Neural progenitor cell (in vitro differentiated cells): Measurements from ENCODE around the gene FAM8A1.

- RAMPAGE, long total RNA: no peak
These were observed 2.2 kb downstream of the ATXN1 start for GRCh38 chr6:16758931-16759566.

GRCh38 chr6:16781264-16781707 lies 20.0 kb upstream of the ATXN1 start:
- RAMPAGE, long total RNA: no peak

- RAMPAGE, long total RNA: no peak
These were observed 72.7 kb downstream of the STMND1 start for GRCh38 chr6:17174591-17175004.

DNA sequence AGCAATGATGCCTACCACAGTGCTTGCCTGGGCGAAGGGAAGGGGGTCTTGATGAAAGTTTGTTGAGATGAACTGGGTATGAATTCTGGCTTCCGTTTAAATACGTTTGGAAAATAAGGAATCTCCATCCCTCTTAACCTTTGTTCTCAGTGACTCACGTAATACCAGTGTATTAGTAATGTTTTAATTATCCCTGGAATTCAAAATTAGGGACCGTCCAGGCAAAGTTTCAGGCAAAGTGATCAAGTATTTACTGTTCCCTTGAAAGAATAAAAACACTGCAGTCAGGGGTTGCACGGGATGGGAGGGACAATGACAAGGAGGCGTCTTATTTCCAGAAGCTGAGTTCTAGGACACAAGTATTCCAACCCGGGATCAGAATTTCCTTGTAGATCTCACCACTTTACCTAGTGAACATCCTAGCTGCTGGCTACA lies 2.5 kb upstream of the RBM24 start:
- RAMPAGE, long total RNA: no peak

DNA sequence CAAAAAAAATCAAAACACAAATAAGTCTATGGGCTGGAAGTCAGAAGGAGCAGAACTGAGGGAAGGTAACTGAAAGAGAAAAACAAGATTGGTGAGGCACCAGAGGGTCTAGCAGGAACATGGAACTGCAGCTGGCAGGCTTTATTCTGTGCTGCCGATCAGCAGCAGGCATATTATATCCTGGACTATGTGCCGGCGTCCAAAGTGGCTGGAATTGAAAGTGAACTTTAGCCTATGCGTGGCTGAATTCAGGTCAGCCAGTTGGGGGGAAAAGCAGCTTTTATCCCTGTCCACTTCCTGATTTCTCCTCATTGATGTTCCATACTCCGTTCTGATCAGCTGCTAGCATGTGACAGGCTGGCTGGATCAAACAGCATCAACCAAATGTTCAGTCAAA lies 98.9 kb downstream of the CAP2 start:
- RAMPAGE, long total RNA: no peak

DNA sequence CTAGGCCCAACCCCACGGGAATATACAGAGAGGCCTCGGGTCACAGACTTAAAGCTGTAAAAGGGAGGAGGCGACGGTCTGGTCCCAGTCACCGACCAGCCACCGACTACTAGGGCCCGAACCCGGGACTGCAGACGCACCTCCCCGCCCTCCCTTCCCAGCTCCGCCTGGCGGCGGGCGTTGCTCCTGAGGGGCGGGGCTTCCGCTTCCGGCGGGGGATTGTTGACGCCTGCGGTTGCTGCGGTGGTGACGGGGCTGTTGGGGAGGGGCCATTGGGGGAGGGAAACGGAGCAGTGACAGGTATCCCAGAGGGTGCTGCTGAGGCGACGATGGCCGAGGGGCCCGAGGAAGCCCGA lies at the start of gene FAM8A1:
TSS of gene FAM8A1 (plus strand) at position 222 of the 356 bp plus-strand sequence.
- RAMPAGE, long total RNA: no peak

GRCh38 chr6:17724961-17725395 lies 18.3 kb upstream of the NUP153 start:
- RAMPAGE, long total RNA: no peak

DNA sequence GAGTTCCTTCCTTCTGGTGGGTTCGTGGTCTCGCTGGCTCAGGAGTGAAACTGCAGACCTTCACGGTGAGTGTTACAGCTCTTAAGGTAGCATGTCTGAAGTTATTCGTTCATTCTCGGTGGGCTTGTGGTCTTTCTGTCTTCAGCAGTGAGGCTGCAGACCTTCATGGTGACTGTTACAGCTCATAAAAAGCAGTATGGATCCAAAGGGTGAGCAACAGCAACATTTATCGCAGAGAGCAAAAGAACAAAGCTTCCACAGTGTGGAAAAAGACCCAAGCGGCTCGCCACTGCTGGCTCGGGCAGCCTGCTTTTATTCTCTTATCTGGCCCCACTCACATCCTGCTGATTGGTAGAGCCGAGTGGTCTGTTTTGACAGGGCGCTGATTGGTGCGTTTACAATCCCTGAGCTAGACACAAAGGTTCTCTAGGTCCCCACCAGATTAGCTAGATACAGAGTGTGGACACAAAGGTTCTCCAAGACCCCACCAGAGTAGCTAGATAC lies 37.7 kb upstream of the NUP153 start:
- RAMPAGE, long total RNA: no peak

DNA sequence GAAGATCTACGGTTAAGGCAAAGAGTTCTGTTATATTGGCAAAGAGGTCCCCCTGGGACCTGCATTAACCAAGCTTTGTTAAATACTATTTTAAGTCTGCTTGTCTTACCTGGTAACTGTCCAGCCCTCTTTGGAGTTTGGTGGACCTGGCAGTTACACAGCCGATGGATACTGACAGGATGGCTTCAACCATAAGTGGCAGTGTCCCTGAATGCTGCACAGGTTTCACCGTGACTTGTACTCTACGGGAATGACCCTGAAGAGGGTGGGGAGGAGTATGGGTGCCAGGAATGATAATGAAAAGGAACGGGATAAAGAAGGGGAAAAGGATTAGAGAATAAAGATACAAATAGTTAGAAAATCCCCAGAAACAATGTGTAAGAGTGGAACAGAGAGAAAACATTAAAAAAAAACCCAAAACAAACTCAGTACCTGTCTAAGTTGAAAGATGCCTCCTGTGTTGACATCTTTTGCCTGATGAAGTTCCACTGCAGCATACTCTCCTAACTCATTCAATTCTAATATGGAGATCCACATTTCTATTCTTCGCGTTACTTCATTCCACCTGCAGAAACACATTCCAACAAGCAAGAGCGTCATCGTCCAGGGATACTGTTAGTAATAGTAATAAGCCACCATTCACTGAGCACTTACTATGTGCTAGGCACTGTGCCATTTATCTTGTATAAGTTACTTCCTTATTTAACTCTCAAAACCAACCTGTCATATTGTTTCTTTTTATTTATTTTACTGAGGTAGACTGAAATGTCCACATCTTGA lies 87.6 kb upstream of the NUP153 start:
- RAMPAGE, long total RNA: no peak

- RAMPAGE, long total RNA: no peak
These were observed 104.4 kb upstream of the NUP153 start for GRCh38 chr6:17811004-17811560.

DNA sequence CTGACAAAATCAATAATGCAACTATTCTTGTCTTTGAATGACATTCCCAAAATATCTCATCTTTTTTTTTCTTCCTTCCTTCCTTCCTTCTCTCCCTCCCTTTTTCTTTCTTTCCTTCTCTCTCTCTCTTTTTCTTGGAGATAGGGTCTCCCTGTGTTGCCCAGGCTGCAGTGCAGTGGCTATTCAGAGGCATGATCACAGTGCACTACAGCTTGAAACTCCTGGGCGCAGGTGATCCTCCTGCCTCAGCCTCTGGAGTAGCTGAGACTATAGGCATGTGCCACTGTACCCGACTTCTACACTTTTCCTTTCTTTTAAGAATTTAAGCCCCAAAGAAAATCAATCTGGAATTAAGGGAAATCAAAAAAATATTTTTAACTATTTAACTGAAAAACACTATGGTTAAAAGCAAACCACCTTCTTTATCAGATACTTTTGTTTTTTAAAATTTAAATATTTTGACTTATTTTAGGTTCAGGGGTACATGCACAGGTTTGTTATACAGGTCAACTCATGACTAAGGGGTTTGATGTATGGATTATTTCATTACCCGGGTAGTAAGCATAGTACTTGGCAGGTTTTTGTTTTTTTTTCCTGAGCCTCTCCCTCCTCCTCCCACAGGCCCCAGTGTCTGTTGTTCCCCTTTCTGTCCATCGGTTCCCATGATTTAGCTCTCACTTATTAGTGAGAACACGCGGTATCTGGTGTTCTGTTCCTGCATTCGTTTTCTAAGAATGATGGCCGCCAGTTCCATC lies 105.2 kb upstream of the NUP153 start:
- RAMPAGE, long total RNA: no peak

GRCh38 chr6:17830980-17831471 lies 124.3 kb upstream of the NUP153 start:
- RAMPAGE, long total RNA: no peak

DNA sequence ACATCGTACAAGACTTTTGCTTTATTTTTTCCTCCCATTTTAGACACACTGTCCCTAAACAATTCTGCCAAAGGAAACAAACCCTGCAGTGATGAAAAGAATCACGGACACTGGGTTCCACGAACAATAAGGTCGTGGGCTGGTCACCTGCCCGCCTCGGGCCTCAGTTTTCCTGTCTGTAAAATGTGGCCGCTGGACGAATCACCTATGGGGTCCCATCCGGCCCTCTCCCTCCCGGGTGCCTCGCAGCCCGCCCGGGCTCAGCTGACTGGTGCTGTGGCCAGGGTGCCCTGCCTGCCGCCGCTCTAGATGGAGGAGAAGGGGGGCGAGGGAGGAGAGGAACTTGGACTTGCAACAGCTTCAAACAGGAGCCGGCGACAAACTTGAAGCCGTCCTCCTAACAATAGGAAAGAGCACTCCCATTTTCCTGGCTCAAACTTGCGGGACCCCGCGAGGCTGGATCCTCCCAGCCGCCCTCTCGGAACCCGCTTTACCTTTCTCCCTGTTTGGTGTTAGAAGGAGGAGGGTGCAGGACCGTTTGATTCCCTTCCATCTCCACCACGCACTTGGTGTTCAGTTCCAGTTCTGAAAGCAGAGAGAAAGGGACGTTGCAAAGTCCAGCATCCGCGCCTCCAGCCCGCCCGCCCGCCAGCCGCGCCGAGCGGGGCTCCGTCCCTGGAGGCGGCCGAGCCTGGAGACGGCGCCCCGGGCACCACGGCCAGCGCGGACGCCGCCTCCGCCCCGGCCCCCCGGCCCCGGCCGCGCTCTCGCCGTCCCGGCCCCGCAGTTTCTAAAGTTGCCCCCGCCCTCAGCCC lies 668 bp downstream of the KIF13A start:
- RAMPAGE, long total RNA: no peak

GRCh38 chr6:18148092-18148622 lies 6.7 kb downstream of the TPMT start:
- RAMPAGE, long total RNA: no peak

- RAMPAGE, long total RNA: no peak
These were observed 1.2 kb downstream of the TPMT start for GRCh38 chr6:18153672-18153987.

GRCh38 chr6:18196834-18197557 lies 41.8 kb downstream of the KDM1B start:
- RAMPAGE, long total RNA: no peak

GRCh38 chr6:18213358-18214035 lies 50.8 kb downstream of the DEK start:
- RAMPAGE, long total RNA: no peak

DNA sequence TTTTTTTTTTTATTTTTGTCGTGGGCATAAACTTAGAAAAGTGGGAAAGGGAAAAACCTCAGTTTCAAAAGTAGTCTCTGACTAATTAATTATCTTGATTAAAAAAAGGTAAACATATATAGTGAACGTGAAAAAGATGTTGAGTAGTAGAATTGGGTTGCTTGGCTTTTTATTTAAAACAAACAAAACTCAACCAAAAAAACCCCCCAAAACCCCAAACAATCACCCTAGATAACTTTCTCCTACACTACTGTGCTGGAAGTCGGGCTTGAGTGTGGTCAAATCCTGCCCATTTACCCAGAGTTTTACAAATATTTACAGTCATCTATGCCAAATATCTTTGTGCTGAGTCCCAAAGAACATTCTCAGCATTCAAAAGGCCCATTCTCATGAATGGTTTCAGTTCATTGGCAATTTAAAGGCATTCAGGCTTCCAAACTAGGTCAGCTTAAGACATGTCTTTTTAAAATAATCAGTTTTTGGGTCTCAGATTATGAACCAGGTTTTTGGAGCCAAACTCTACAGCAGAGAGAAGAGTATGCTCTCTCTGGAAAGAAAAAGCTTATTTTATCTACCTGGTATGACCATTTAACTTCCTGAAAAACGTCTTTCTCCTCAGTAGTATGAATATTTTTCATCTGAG lies 1.8 kb downstream of the RNF144B start:
- RAMPAGE, long total RNA: no peak

- RAMPAGE, long total RNA: no peak
These were observed 3.9 kb downstream of the RNF144B start for GRCh38 chr6:18390974-18391464.

DNA sequence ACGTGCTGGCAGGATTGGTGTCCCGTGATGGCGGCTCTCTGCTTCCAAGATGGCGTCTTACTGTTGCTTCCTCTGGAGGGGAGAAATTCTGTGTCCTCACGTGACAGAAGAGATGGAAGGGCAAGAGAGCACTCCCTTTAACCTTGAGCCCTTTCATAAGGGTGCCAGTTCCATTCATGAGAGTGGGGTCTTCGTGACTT lies 28.1 kb downstream of the RNF144B start:
- RAMPAGE, long total RNA: no peak